Mesenchymal stem cell of the bone marrow (primary cell): ENCODE data around the gene SFMBT1.

DNA sequence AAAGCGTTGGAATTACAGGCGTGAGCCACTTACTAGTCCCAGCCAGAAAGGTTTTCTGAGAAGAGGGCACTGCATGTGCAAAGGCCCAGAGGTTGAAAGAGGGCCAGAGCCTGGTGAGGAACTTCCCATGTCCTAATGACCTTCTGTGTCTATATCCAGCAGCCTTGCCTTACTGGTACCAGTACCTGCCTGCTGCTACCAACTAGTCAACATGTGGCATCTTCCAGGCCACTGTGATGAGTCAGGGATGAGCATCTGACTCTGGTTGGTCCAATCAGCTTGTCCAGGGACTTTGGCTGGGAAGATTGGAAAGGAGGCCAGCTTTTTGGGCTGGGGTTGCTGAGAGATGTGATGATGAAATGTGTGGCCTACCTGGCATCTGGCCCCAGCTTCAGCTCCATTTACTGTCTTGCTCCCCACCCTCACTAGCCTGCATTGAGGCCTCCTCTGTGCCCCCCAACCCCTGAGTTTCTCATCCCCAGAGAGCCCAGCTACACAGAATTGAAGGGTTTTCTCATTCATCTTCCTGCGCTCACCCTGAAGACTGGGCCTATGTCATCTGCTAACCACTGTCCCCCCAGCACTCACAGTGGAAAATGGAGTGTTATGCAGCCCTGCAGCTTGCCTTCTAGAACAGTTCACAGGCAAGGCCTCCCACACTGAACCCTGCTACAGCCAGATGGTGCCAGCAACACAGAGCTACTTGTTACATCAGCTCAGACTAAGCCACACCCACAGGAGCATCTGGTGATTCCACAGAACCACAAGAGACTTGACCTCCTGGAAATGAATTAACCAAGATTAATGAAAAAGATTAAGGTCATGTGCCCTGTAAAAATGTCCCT lies 1.3 kb upstream of the TWF2 start:
- CAGE, long polyA plus RNA = no peak

DNA sequence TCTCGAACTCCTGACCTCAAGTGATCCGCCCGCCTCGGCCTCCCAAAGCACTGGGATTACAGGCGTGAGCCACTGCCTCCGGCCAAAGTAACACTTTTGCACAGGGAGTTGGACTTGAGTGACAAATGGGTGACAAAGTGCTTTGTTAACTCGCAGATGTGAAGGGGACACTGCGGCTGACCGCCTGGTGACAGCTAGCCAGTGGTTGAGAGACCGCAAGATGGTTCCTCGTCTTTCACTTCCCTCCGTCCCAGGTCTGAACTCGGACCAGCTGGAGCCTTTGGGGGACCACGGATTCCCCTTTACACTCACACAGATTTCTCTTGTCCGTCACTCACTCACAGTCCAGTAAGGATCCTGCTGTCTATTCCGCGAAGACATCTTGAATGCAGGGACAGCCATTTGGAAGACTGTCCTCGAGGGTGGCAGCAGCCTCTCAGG lies 754 bp upstream of the PPM1M start:
- CAGE, long polyA plus RNA = no peak

- CAGE, long polyA plus RNA = no peak
These were observed 2.6 kb downstream of the GLYCTK start for GRCh38 chr3:52290172-52290741.

DNA sequence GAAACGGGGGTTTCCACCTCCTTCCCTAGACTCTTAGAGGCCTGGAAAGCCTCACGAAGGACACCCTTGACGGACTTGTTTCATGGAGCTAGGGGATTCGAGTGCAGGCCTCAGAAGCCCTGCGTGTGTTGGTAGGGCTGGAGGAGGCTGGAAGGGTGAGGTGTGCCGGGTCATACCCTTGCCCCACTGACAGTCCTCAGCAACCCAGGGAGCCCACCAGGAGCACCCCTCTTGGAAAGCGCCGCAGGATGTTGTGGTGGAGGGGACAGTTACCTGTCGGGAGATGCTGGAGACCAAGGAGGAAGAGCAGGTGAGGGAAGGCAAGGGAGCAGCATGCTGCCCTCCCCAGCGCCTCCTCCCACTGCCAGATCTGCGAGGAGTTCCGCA lies 33.5 kb downstream of the DNAH1 start:
- CAGE, long polyA plus RNA = no peak

GRCh38 chr3:52371926-52372447 lies 37.8 kb downstream of the BAP1 start:
- CAGE, long polyA plus RNA = no peak

GRCh38 chr3:52394702-52395050 lies 15.1 kb downstream of the BAP1 start:
- CAGE, long polyA plus RNA = no peak

DNA sequence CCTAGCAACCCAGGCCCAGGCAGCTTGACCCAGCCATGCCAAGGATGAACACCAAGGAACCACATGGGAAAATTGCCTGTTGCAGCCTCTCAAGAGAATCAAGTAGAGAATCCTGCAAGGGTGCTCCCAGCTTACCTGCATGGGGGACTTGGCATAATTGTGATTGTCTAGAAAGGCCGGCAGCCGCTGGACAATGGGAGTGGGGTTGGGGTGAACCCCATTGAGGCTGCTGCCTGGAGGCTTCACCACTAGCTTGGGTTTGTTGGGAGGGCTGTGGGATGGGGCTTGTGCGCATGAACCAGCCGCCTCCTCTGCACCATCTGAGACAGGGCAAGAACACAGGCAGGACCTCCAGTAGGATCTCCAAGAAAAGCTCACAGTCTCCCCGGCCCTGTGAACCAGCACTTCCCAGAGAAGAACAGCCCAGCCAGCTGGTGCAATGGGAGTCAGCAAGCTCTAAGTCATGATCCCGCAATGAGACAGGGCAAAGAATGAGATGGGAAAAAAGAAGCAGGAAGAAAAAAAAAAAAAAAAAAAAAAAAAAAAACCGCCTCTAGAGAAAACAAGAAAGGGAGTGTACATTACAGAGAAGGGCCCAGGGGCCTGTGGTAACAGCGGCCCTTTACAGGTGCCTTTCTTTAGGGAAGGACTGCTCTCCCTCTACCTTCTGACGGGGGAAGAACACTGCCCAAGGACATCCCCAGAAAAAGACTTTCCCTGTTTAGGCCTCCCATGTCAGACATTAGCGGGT lies 4.7 kb downstream of the BAP1 start:
- CAGE, long polyA plus RNA = no peak

- CAGE, long polyA plus RNA = no peak
These were observed 1.1 kb downstream of the NT5DC2 start for GRCh38 chr3:52532393-52533054.

- CAGE, long polyA plus RNA = no peak
These were observed 9.4 kb downstream of the UQCC5 start for GRCh38 chr3:52545775-52546289.

DNA sequence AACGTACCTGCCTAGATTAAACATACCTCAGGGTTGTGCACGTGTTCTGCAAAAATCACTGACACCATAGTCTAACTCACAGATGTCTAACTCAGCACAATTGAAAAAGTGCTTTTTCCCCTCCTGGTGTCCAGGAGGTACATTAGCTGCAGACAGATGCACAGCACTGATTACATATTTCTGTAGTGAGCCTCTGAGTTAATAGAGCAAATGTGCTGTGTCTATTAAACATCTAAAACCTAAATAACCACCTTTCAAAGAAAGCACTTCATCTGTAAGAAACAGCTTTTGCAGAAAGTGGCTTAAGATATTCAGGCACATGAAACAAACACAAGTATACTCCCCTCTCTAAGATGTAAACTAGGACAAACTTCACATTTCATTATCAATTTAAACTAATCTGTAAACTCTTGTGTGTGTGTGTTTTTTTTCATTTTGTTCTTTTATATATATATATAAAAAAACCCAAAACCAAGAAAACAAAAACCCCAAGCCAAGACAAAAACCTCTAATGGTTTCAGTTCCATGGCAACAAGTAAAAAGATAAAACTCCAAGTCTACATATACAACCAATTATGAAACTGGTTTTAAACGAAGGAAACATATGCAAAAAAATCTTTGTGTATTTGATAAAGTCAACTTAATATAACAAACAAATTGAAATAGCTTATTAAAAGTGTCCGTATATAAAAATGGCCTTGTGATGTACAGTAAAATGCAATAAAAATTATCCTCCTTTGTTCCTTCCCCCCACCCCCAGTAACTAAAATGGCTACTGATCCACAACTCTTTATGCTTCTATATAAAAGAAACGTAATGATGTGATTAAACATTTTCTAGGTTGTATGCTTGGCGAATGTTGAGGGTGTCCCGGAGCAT lies 11.1 kb downstream of the UQCC5 start:
- CAGE, long polyA plus RNA = no peak

- CAGE, long polyA plus RNA = no peak
These were observed 6.3 kb upstream of the GNL3 start for GRCh38 chr3:52679258-52680288.

DNA sequence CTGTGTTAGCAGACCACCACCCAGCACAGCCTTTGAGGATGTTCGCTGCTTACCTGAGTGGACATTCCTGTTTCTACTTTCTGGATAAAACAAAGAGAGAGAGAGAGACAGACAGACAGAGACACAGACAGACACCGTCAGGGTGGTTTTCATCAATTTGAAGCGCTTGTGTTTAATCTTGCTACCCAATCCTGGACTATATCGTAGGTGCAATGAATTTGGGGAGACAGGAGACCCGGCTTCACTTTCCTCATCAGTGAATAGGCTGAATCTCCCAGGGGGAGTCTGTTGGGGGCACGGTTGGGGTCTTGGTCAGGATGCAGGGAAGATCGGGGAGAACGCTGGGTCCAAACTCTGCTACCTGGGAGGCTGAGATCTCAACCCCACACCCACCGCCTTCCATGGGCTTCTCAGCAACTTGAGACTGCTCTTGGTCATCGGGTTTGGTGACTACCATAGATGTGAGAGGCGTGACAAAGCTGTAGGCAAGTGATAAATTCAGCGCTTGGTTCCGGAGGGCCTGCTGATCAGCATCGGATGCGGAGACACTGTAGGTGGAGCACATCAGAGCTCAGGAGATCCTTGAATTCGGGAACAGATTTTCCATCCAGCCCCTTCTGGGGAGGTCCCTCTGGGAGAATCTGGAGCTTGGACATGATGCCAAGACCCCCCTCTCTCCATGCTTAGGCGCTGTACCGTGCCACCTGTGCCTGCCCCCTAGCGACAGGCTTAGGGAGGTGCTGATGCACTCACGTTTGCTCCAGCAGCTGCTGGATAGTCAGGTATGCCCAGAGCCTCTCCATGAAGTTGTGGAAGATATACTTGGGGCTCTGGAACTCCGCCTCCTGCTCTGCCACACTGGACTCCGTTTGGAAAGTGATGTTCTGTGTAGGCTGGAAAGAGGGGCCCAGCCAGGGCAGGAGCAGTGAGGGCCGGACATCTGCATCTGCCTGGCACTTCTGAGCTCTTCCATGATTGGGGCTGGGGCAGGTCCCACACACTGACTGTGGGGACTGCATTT lies 9.9 kb downstream of the ITIH4 start:
- CAGE, long polyA plus RNA = no peak

- CAGE, long polyA plus RNA = no peak
These were observed 1.0 kb downstream of the ITIH4 start for GRCh38 chr3:52829066-52830239.

GRCh38 chr3:53040184-53040883 lies 5.5 kb downstream of the SFMBT1 start:
- CAGE, long polyA plus RNA = no peak

DNA sequence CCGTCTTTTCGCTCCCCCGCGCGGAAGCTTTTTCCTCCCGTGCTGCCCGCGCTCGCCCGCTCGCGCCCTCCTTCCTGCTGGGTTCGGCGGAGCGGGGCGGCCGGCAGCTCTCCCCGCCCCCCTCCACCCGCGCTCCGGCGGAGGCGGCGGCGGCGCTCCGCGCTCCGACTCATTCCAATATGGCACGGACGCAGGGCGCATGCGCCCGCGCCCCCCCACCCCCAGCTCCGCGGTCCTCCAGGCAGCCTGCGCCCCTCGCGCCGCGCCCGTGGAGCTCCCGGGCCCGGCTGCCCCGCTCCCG lies at the start of gene SFMBT1:
SFMBT1 (minus strand) TSS at position 181 of the 301 bp plus-strand sequence.
- CAGE, long polyA plus RNA = no peak

GRCh38 chr3:53191927-53192608 lies 31.1 kb downstream of the PRKCD start:
- CAGE, long polyA plus RNA = no peak

DNA sequence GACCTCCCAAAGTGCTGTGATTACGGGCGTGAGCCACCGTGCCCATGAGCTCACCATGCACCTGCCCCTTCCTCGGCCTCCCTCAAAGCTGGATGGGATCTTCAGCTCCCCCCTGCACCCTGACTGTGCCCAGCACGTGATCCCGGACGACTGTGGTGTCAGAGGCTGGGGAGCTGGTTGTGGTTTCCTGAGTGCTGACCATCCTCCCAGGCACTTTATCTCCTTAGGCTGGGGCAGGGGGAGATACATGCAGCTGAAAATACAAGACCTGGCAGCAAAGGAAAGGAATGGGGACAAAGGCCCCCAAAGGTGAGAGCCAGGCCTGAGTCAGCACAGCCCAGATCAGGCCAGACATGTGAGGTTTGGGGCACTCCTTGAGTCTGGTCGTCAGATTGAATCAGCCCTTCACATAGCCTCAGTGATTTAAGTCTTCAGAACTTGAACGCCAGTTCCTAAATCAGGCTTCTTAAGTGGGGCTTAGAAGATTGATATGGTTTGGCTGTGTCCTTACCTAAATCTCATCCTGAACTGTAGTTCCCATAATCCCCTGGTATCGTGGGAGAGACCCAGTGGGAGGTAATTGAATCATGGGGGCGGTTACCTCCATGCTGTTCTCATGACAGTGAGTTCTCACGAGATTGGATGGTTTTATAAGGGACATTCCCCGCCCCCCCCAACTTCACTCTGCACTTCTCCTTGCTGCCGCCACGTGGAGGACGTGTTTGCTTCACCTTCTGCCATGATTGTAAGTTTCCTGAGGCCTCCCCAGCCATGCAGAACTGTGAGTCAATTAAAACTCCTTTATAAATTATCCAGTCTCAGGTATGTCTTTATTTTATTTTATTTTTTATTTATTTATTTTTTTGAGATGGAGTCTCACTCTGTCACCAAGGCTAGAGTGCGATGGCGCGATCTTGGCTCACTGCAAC lies 35.9 kb downstream of the PRKCD start:
- CAGE, long polyA plus RNA = no peak

- CAGE, long polyA plus RNA = no peak
These were observed 25.5 kb downstream of the TKT start for GRCh38 chr3:53230241-53230753.

GRCh38 chr3:53679863-53680462 lies 166.3 kb downstream of the CHDH start:
- CAGE, long polyA plus RNA = no peak

DNA sequence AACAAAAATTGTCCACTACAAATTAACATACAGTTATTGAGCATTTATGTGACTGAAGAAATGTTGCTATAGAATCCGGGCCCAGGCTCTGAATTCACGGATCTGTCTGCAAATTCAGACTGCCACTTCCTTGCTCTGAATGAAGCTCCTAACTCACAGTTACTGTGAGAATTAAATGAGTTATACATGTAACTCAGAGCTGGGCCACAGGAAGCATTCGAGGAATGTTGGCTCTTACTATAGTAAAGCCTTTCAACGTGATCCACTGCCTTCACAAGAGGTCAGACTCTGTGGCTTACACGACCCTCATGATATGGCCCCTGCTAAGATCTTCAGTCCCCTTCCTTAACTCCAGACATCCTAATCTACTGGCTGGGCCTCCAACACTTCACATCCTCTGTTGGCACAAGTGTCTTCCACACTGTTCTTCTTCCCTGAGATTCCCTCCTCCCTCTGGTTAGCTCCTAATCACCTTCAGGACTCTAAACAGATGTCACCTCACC lies 1.6 kb downstream of the ACTR8 start:
- CAGE, long polyA plus RNA = no peak